Transverse colon (tissue), 4 donors: Measurements from ENCODE around the gene KLF14.

DNA sequence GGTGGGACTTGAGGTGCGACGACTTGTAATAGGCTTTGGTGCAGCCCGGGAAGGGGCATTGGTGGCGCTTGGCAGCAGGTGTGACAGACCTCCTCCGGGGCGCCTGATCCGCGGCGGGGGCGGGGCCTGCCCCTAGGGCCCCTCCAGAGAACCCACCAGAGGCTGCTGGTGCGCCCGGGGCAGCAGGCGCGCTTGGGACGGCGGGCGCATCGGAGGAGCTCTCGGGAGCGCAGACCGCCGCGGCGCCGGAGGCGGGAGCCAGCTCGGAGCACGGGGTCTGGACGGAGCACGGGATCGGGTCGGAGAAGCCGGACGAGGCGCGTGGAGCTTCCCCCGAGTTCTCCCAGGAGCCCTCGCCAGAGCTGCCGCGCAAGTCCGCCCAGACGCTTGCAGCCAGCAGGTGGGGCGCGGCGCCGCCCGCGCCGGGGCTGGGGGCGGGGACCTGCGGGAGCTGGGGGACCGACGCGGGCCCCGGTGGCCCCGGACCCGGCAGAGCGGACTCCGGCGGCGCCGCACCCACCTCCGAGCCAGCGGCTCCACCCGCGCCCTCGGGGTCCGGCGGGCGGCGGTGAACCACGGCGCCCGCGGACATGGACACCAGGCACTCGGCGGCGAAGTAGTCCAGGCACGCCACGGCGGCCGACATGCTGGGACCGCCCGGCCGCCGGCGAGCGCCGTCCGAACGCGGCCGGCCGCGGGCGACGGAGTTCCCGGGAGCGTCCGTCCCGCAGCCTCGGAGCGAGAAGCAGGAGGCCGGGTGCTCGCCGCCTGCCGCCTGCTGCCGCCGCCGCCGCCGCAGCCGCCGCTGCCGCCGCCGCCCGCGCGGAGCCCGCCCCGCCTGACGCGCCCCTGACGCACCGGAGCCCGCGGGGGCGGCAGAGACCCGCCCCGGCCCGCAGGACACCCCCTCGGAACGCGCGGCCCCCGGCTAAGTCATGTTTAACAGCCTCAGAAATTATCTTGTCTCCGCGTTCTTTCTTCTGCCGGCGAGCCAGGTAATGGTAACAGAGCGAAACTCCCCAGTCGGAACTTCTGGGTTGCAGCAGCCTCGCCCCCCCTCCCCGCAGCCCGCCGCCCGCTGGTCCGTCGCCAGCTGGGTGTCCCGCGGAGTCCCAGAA is at the start of gene KLF14:
Gene KLF14 (minus strand): TSS at position 820 of the 1,118 bp plus-strand sequence.
- PRO-cap: no peak
- RAMPAGE, long total RNA, 4 experiments: no peak in any of the 4 experiments

DNA sequence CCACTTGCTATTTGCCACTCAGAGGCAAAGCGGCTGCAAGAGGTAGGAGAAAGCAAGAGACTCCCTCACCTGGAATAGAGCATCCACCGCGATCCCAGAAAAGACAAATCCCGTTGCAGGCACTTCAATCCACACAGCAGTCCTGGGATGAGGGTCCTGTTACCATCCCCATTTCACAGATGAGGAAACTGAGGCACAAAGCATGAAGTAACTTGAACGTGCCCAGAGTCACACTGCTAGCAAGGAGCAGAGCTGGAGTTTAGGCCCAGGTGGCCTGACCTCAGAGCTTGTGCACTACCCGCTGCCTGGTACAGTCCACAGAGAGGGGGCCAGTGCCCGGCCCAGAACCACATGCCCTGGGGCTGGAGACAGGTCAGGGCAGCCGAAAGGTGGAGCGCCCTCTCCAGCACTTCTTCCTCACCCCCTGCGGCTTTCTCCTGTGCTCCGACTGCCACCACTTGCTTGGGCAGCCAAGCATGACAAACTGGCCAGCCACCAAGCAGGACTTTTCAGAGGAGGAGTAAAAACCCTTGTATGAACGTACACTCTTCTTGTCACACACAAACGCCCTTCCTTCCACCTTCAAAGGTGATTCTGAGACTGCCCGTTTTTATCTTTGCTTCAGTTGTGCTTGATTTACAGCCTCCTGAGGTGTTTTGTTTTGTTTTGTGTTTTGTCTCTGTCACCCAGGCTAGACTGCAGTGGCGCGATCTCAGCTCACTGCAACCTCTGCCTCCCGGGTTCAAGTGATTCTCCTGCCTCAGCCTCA is 164.0 kb upstream of the KLF14 start:
- PRO-cap: no peak
- RAMPAGE, long total RNA, 4 experiments: start-site peak on the minus strand in 1 of 4 experiments, centred at position 552 of the sequence, 15 reads per replicate

GRCh38 chr7:130899215-130900346 is 165.6 kb upstream of the KLF14 start:
- PRO-cap: unidirectional peak, plus-strand start at chr7:130899342; bidirectional peak, plus-strand start at chr7:130900024, minus-strand start at chr7:130899742
- RAMPAGE, long total RNA, 4 experiments: start-site peak on the minus strand in 2 of 4 experiments, at chr7:130899413-130900066 at its widest, 19 to 24 reads per replicate

DNA sequence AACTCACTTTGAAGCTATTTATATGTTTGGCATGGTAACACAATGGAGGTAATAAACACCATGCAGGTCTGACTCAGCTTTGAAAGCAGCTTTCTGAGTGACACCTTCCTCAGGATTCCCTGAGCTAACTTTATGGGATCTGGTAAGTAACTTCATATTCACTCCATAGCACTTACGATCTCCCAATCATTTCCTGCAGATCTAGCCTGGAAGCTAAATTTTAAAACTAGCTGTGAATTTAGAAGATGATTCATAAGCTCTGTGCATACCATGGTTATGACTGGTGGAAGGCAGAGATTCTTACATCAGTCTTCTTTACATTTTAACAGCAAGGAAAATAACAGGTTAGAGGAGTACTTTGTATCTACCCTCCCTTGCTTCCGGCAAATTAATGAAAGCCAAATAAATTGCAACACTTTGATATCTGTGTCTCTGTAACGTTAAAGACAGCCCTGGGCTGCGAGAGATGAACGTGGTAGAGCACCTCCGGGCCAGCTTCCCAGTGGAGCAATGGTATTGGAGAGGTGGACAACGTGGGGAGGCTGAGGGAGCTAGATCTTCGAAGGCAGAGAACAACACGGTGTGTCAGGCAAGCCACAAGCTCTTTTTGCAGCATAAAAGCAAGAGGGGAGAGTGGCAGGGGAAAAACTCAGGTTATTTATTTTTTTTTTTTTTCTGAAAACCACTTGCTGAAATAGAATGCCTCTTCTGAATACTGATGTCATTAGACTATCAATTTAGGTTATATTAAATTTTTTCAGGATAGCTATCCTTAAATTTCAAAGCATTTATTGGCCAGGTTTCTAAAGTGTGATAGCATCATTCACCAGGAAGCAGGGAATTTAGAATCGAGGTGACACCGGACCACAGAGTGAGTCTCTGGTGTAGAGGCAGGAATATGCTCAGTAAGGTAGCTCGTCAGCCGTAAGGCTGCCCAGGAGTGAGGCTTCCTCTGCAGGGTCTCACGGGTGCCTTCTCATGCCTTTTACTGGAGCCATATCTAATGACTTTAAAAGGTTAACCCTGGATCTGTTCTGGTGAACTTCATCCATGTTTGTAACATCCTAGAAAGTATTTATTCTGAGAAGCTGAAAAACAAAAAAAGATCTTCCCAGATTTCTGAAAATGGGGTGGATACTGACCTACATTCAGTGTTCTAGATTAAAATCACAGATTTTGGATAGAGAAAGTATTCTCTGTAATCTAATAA is 170.5 kb upstream of the KLF14 start:
- PRO-cap: bidirectional peak, plus-strand start at position 133 of the sequence, minus-strand start at position 105 of the sequence; bidirectional peak, plus-strand start at position 454 of the sequence, minus-strand start at position 195 of the sequence; bidirectional peak, plus-strand start at position 845 of the sequence, minus-strand start at position 571 of the sequence
- RAMPAGE, long total RNA, 4 experiments: start-site peak on the minus strand in 1 of 4 experiments, centred at position 972 of the sequence, 15 reads per replicate

DNA sequence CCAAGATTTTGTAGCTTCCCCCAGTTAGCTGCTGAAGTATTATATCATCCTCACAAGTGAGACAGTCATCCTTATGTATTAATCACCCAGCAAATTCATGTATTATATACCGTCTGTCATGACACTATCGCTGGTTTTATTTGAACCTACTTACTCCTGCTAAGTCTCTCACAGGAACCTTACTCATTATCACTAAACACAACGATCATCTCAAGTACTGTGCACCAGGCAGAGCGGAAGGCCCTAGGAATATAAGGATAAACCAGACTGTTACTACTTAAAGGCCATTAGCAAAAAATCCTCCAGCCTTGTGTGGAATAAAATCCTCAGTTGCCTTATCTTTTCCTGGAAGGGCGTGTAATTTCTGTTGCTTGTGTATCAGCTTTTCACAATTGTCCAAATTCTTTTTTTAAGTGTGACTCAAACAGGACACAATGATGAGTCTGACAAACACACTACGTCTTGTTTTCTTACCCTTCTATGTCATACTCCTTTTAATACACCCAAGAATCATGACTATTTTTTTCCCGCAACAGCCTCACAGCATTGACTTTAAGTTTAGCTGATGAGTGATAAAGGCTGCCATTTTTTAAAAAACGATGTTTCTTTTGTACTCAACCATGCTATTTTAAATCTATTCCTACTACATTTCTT is 176.1 kb upstream of the KLF14 start:
- PRO-cap: no peak
- RAMPAGE, long total RNA, 4 experiments: no peak in any of the 4 experiments

- PRO-cap: bidirectional peak, plus-strand start at chr7:130912341, minus-strand start at chr7:130912236
- RAMPAGE, long total RNA, 4 experiments: start-site peak on the minus strand in 1 of 4 experiments, at chr7:130912178-130912258 at its widest, 8 reads per replicate
These were observed 178.0 kb upstream of the KLF14 start for GRCh38 chr7:130911905-130912603.

GRCh38 chr7:130922423-130922680 is 188.3 kb upstream of the KLF14 start:
- PRO-cap: no peak
- RAMPAGE, long total RNA, 4 experiments: no peak in any of the 4 experiments

- PRO-cap: bidirectional peak, plus-strand start at chr7:130923032, minus-strand start at chr7:130922988
- RAMPAGE, long total RNA, 4 experiments: start-site peak on the minus strand in 1 of 4 experiments, at chr7:130922484-130923237 at its widest, 9 reads per replicate
These were observed 188.7 kb upstream of the KLF14 start for GRCh38 chr7:130922681-130923104.

DNA sequence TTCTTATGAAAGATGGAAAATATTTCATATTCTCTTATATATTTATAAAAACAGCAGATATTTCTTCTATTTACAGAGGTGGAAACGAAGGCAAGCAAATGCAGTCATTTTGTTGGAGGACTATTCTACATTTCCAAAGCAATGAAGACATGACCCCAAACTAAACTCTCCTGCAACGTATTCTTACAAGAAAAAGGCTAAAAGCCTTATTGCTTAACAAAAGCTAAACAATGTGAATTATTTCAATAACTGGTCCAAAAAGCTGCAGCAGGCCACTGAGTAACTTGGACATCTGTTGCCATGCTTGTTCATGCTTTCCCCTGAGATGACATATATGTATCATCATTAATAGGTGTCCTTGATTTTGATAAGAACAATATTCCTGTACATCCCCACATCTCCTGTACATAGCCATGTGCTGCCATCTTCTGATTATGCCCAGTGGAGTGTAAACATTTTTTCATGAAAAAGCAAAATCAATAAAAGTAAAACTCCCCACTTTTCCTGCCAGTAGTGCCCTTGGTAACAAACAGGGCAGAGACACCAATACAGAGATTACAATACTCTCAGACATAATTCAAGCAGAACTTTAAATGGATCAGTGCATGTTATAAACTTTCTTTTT is 205.3 kb upstream of the KLF14 start:
- PRO-cap: no peak
- RAMPAGE, long total RNA, 4 experiments: no peak in any of the 4 experiments

GRCh38 chr7:130957711-130958482 is 223.9 kb upstream of the KLF14 start:
- PRO-cap: no peak
- RAMPAGE, long total RNA, 4 experiments: no peak in any of the 4 experiments

GRCh38 chr7:130975579-130976153 is 241.7 kb upstream of the KLF14 start:
- PRO-cap: no peak
- RAMPAGE, long total RNA, 4 experiments: no peak in any of the 4 experiments

DNA sequence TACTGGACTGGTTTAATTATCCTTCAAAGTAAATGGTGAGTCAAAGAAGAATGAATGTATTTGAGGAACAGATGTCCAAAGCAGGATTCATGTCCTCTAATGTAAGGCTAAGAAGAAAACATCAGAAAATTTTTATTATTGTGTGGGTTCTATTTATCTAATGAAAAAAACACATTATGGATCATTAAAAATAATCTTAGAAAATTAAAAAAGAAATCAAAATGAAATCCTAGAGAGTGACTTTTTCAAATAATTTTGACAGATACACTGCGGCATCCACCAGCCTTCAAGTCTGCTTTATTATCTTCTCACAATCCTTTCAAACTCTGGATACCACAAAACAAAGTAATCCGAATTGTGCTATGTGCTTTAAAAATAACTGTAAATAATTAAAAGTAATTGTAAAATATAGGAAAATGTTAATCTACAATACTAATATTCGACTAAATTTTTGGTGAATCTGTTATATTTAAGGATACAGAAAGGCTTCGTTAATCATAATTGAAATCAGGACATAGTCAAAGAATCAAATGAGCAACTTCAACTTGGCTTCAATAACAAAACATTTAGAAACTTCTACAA is 246.5 kb upstream of the KLF14 start:
- PRO-cap: no peak
- RAMPAGE, long total RNA, 4 experiments: no peak in any of the 4 experiments

GRCh38 chr7:130996696-130997411 is 262.8 kb upstream of the KLF14 start:
- PRO-cap: bidirectional peak, plus-strand start at chr7:130997183, minus-strand start at chr7:130996934
- RAMPAGE, long total RNA, 4 experiments: no peak in any of the 4 experiments

DNA sequence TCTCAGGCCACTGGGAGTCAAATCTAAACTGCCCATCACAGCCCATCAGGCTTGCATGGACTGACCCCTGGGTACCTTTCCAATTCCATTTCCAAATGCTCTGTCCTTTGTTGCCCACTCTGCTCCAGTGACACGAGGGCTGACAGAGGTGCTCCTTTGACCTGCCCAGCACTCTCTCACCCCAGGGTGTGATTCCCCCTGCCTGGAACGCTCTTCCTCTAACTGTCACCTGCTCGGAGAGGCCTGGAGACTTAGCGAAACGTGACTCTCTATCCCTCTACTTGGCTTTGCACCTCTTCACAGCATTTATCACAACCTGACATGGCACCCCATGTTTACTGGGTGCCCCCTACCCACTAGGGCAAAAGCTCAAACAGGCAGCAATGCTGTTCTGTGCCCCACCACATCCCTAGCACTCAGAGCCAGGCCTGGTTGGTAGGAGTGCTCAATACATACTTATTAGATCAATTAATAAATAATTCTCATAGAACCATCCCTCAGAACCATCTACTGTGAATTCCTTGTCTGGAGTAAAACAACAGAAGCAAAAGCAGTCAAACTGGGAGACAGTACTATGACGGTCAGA is 284.6 kb upstream of the KLF14 start:
- PRO-cap: no peak
- RAMPAGE, long total RNA, 4 experiments: start-site peak on the minus strand in 1 of 4 experiments, centred at position 440 of the sequence, 10 reads per replicate

- PRO-cap: no peak
- RAMPAGE, long total RNA, 4 experiments: no peak in any of the 4 experiments
These were observed 293.4 kb upstream of the MKLN1 start for GRCh38 chr7:131034147-131034804.

GRCh38 chr7:131040297-131041058 is 287.2 kb upstream of the MKLN1 start:
- PRO-cap: bidirectional peak, plus-strand start at chr7:131040801, minus-strand start at chr7:131040677
- RAMPAGE, long total RNA, 4 experiments: no peak in any of the 4 experiments

- PRO-cap: no peak
- RAMPAGE, long total RNA, 4 experiments: no peak in any of the 4 experiments
These were observed 244.7 kb upstream of the MKLN1 start for GRCh38 chr7:131083128-131083263.

GRCh38 chr7:131090778-131091804 is 236.6 kb upstream of the MKLN1 start:
- PRO-cap: no peak
- RAMPAGE, long total RNA, 4 experiments: start-site peak on the minus strand in 1 of 4 experiments, at chr7:131091189-131091475 at its widest, 7 reads per replicate

DNA sequence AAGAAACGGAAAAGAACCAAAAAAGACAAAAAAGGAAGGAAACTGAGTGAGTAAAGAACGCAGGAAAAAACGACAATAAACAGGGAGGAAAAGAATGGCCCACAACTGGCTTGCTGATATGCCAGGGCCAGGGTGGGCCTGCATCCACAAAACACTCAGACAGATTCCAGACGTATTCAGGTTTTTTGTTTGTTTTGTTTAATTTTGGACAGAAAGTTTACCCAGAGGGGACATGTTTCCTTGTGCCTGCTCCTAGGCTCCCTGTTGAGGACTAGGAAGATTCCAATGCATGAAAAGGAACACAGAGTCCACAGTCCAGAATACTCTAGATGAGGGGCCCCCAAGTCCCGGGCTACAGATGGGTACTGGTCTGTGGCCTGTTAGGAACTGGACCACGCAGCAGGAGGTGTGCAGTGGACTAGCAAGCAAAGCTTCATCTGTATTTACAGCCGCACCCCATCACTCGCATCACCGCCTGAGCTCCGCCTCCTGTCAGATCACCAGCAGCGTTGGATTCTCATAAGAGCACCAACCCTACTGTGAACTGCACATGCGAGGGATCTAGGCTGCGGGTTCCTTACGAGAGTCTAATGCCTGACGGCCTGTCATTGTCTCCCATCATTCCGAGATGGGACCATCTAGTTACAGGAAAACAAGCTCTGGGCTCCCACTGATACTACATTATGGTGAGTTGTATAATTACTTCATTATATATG is 233.1 kb upstream of the MKLN1 start:
- PRO-cap: no peak
- RAMPAGE, long total RNA, 4 experiments: no peak in any of the 4 experiments

- PRO-cap: no peak
- RAMPAGE, long total RNA, 4 experiments: no peak in any of the 4 experiments
These were observed 224.3 kb upstream of the MKLN1 start for GRCh38 chr7:131103373-131103872.